H4 (cell line): ENCODE measurements around the gene MRRF.

- RAMPAGE, long total RNA: no peak
Measured at GRCh38 chr9:120928137-120929247, 1.9 kb upstream of the TRAF1 start.

GRCh38 chr9:121178510-121179046 lies 23.1 kb downstream of the RAB14 start:
- RAMPAGE, long total RNA: no peak

GRCh38 chr9:121190317-121190883 lies 11.3 kb downstream of the RAB14 start:
- RAMPAGE, long total RNA: no peak

DNA sequence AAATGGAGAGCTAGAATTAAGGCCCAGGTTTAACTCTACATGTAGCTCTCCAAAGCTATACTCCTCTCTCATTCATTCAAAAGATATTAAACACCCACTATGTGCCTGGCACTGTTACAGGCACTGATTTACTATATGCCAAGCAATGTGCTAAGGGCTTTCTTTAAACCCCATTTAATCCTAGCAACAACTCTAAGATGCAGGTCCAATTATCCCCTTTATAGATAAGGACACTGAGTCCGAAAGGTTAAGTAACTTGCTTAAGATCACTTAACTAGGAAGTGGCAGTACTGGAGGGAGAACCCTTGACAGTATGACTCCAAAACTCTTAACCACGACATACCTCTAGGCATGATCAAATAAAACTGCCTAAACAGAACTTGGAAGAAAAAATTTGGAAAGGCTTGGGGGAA lies 1.8 kb downstream of the RAB14 start:
- RAMPAGE, long total RNA: no peak

DNA sequence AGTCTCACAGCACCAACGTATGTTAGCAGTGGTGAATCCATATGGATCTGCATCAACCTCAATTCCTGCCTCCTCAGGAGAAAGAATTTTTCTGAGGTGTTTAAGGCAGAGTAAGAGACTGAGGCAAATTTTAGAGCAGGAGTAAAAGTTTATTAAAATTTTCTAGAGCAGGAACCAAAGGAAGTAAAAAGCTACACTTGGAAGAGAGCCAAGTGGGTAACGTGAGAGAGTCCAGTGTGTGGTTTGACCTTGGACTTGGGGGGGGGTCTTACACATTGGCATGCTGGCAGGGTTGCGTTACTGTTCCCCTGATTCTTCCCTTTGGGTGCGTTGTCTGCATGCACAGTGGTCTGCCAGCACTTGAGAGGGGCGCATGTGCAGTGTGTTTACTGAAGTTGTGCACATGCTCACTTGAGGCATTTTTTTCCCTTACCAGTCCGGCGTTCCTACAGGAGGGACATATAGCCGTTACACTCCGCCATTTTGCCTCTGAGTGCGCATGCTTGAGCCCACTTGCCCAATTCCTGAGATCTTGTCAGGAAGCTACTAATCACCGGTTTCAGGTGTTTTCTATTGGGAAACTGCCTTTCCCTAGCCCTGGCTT lies 21.1 kb upstream of the RAB14 start:
- RAMPAGE, long total RNA: no peak

DNA sequence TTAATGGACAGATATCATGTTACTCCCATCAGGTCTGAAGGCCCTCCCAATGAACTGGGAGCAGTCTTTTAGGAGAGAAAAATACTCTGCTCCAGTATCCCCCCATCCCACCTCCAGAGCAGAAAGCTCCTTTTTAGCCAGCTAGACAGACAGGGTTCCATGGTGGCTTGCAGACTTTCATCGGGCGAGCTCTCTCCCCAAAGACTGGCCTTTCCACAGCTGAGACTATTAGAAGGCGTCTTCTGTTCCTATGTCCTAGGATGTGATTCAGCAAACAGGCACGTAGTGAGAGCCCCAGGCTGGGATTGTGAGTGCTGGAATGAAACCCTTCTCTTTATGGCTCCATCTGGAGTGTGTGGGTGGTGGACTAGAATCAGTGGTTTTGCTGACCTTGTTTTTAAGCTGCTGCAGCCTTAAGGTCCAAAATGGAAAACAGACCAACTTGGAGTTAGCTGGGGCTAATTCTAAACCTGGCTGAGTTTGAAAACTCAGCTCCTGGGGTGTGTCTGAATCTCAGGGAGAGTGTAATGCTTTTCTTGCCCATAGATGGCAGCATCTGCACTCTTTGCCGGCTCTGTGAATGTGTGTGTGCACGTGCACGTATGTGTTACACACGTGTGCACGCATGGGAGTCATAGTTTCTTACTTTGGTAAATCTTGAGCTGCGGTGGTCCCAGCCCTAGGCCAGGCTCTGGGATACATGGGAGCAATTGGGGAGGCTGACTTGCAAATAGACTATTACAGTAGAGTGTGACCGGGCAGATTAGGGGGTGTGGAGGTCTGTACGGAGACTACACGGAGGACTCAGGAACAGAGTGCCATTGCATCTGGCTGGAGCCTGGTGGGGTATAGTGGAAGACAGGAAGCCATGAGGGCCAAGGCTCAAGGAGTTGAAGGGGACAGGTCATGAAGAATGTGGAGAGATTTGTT lies 10.7 kb downstream of the GSN start:
- RAMPAGE, long total RNA: no peak

DNA sequence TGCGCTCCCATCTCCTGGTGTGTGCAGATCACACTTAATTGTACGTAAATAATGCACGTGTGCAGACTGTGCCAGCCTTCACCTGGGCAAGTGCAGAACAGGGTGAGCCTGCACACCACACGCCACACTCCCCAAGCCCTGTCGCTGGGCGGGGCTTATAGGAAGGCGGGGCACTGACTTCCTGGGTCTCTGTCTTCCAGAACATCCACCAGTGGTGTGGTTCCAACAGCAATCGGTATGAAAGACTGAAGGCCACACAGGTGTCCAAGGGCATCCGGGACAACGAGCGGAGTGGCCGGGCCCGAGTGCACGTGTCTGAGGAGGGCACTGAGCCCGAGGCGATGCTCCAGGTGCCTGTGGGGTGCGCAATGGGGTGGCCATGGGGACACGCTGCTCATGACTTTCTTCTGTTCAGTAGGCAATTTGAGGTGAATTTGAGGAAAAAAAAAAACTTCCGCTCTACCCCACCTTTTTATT lies 44.2 kb downstream of the GSN start:
- RAMPAGE, long total RNA: no peak

GRCh38 chr9:121484723-121485054 lies 15.0 kb downstream of the GGTA1 start:
- RAMPAGE, long total RNA: no peak

DNA sequence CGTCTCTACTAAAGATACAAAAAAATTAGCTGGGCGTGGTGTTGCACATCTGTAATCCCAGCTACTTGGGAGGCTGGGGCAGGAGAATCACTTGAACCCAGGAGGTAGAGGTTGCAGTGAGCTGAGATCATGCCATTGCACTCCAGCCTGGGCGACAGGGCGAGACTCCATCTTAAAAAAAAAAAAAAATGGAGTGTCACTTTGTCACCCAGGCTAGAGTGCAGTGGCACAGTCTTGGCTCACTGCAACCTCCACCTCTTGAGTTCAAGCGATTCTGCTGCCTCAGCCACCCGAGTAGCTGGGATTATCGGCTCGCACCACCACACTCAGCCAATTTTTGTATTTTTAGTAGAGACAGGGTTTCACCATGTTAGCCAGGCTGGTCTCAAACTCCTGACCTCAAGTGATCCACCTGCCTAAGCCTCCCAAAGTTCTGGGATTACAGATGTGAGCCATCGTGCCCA lies 30.9 kb upstream of the GGTA1 start:
- RAMPAGE, long total RNA: no peak

DNA sequence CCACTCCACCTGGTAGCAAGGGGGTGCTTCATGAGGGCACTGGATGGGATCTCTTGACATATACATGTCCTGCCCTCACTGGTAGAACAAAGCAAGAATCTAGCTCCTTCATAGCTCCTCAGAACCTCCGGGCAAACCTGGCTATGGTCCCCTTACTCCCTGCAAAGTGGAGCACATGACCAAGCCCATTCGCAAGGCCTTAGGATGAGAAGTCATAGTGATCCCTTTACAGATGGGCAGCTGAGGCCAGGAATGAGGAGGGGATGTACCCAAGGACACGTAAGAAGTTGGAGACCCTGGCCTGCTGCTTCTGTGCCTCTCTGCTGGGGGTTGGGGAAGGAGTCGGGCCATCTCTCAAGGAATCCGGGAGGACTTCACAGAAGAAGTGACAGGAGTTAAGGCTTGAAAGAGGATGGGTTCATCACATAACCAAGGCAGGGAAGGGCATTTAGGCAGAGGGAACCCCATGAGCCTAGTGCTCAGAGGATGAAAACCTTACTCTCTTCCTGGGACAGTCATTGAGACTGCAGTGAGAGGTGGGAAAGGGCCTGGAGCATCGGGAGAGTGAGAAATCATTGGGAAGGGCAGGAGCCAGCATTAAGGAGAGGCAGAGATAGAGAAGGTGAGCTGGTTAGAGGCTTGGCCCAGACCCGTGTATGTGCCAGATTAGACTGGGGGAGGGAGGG lies 67.7 kb downstream of the DAB2IP start:
- RAMPAGE, long total RNA: no peak

GRCh38 chr9:121736760-121737319 lies 85.4 kb downstream of the DAB2IP start:
- RAMPAGE, long total RNA: no peak

DNA sequence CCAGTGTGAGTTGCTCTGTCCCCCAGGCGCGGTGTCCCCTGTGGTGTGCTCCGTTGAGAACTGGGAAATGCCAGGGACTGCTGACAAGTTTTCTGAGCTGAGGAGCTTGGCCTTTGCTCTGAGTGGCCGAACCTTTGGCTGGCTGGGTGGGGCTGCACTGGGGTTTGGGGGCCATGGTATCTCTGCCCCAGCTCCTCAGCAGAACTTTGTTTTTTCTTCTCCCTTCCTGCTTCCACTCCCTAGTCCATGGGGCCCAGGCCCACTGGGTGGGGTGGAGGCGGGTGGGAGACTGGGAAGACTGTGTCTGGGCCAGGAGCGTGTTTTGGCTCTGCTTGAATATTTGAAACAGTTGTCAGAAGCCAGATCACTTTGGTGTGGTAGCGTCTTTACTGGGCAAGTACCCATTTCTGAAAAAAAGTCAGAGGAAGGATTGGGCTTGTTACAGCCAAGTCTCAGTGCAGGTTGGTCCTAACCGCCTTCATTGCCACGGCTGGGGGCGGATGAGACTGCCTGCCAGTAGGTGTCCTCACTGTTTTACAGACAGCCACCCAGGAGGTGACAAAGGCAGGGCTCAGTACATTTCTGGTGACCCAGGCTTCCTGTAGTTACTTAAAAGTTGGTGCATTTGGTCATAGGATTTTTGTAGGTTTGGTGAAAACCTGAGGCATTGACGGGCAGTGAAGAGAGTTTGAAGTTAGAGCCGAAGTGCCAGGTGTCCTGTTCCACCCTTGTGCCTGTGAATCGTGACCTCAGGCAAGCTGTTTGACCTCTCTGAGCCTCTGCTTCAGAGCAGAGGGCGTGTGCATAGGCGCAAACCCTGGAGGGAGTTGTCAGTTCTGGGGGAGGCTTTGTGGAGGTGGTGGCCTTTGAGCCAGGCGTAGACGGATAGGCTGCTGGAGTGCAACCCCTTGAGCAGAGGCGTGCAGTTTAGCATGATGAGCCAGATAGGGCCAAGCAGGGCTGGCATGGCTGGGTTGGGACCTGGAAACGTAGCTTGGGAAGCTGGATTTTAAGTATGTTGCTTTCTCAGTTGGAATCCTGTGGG lies 92.9 kb downstream of the DAB2IP start:
- RAMPAGE, long total RNA: no peak

DNA sequence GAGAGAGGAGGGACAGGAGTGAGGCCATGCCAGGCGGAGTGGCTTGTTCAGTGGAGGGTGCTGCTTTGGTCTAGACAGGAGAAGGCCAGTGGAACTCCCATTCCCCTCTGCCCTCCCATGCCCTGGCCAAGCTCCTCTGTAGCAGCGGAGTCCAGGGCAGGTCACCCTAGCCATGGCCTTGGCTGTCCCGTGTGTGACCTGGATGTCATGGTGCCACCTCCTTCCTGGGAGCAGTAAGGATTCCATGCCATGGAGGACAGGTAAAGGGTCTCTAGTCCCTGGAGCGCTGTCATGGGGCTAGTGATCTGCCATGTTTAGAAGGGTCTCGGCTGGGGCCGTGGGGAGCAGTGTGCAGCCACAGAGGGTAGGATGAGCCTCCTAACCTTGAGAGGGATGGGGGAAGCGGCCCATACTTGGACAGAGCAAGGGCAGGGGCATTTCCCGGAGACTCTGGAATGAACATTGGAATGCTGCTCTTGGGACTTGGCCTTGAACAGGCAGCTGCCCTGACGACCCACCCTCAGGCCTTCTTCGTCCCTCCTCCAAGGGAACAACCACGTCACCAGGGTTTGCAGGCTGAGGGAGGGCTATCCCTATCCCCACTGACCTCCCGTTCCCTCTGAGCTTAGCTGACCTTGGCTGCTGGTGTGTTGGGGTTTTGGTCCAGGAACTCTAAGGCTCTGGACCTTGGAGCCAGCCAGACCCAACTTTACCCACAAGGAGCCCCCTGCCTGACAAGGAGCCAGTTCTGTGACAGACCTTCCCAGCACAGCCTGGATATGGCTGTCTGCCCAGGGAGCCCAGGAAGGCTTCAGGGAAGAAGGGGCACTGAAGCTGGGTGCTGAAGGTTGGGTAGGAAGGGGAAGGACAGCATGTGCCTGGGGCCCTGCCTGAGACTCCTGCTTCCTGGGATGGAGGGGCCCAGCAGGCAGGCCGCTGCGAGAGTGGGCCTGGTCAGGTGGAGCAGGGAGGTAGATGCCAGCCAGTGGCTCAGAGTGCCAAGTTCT lies 100.6 kb downstream of the DAB2IP start:
- RAMPAGE, long total RNA: no peak

DNA sequence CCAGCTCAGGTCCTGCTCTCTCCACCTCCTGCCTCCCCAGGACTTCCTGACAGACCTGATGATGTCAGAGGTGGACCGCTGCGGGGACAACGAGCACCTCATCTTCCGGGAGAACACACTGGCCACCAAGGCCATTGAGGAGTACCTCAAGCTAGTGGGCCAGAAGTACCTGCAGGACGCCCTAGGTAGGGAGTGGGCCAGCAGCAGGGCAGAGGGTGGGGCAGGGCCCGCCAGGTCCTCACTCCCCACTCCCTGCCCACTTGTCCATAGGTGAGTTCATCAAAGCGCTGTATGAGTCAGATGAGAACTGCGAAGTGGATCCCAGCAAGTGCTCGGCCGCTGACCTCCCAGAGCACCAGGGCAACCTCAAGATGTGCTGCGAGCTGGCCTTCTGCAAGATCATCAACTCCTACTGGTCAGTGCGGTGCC lies 112.0 kb downstream of the DAB2IP start:
- RAMPAGE, long total RNA: no peak

GRCh38 chr9:121821926-121822671 lies 170.7 kb downstream of the DAB2IP start:
- RAMPAGE, long total RNA: no peak

DNA sequence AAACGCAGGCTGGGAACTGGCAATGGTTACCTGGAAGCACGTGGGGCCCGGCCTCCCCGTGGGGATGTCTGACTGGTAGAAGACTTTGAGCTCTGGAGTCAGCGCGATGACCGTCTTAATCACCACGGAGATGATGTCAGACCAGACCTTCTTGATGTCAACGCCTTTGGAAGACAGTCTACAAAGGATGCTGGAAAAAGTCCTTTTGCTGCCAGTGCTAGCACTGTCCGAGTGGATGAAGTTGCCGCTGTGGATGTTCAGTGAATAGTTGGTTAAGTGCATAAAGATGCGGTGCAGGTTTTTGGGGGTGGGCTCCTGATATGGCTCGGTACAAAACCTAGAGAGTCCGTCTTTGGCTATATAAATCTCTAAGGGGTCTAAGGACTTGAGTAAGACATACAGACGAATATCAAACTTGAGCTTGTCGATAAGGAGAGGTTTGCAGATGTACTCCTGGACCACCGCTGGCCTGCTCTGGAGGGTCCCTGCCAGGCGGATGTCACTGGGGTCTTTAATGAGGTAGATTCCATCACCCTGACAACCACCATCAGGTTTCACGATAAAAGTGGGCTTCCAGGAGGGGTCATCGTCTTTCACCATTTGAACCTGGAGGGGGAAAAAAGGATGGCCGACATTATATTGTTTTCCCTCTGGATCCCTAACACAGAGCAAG lies 103.8 kb downstream of the TTLL11 start:
- RAMPAGE, long total RNA: no peak

DNA sequence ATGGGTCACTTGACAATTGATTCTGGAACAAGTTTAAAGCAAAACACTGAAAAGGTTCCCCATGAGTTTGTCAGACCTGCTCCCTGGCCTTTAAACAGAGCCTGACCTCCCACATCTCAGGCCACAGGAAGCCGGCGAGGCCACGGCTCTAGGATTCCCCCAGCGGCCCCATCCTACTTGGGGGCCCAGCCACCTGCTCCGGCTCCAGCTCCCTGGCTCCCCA lies 62.0 kb downstream of the TTLL11 start:
- RAMPAGE, long total RNA: no peak

- RAMPAGE, long total RNA: no peak
Measured at GRCh38 chr9:122258890-122259388, 5.7 kb downstream of the RBM18 start.

DNA sequence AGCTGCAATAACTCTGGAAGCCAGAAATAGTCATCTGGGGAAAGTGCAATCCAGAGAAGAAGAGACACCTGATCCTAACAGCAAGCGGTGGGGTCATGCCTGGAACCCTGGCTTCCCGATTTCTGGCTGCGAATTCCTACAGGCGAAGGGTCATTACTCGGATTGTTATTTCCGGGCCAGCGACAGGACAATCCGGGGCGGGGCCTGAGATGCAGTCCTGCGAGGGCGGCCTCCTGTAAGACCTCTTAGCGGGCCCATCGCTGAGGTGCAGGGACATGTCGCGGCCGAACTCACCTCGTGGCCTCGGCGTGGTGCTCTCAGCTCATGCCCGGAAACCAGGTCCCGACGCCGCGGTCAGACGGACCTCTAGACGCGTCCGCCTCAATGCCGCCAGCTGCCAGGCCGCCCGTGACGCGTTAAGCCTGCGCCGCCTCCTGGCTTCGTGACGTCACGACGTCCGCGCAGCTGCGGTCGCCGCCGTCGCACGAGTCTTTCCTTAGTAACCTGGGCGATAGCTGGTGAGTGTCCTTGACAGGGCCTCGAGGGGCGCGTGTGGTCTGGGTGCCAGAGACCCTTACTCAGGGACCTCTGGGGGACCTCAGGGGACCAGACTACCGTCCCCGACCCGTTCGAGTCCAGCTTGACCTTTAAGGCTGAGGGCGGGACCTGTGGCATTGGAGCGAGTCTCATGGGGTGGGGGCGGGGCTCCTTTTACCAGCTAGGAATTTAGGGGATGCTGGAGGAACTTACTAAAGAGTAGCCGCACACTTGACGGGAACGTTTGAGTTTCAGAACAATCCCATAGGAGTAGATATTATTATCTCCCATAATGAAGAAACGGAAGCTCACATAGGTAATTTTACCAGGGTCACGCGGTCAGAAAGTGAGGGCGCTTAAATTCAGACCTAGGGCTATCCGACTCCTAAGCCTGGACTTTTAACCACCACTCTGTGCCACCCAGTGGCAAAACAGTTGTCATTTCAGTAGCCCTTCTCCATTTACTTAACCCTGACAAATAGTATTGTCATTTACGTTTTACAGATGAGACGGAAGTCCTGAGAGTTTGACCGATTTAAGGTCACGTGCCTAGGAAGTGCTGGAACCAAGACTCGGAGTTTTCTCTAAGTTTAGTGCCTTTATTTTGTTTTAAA lies at the start of gene MRRF:
MRRF (plus strand) TSS at position 462 of the 1,151 bp plus-strand sequence.
- RAMPAGE, long total RNA: start-site peak on the minus strand centred at position 396 of the sequence, 9 bp wide, 30 reads; start-site peak on the plus strand centred at position 487 of the sequence, 26 bp wide, 65 reads

- RAMPAGE, long total RNA: no peak
Measured at GRCh38 chr9:122376011-122376345, 5.2 kb downstream of the PTGS1 start.